ENCODE results near the gene NUCB2.

DNA sequence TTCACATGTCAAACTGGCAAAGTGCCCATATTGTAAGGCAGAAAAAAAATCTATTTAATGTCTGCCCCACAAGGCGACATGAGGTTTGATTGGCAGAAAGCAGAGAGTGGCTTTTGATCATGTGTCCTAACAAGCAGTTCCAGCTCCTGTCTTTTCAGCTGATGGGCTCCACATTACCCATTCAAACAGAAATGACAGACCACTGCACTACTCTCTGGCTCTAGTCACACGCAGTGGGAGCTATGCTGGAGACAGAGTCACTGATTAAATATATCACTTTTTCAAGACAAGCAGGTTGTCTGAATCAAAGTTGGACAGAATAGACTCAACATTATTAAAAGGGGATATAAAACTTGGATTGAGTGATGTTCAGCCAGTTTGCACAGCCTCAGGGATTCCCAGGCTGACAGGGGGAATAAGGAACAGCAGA, 58.9 kb downstream of the SOX6 start:
- PRO-cap, 3 experiments, result no peak in any of the 3 experiments
- RRBS, result no CpG with 5 or more reads among the region's 2 CpGs

DNA sequence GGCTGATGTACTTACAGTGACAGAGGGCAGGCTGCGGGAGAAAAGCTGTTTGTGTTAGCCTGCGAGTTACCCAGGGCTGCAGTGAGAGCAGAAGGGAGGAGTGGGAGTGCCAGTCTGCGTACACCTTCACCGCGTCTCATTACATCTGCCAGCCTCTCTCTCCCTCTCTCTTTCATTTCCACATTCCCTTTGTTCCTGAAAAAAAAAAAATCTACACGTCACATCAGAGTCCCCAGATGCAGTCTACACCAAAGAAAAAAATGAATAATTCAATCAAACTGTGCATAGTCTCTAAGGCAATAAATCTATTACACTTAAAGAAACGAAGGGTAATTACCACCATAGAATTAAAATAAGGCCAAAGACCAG, 126.4 kb upstream of the C11orf58 start:
- PRO-cap, 3 experiments, result no peak in any of the 3 experiments
- RRBS, result no CpG with 5 or more reads among the region's 7 CpGs

- PRO-cap, 3 experiments, result peak in 2 of 3 experiments; most common plus-strand start chr11:16810518 (in 1); most common minus-strand start chr11:16810385 (in 2)
- RRBS, result no CpG with 5 or more reads among the region's 4 CpGs
Observed at GRCh38 chr11:16810305-16810821, 71.9 kb downstream of the C11orf58 start.

DNA sequence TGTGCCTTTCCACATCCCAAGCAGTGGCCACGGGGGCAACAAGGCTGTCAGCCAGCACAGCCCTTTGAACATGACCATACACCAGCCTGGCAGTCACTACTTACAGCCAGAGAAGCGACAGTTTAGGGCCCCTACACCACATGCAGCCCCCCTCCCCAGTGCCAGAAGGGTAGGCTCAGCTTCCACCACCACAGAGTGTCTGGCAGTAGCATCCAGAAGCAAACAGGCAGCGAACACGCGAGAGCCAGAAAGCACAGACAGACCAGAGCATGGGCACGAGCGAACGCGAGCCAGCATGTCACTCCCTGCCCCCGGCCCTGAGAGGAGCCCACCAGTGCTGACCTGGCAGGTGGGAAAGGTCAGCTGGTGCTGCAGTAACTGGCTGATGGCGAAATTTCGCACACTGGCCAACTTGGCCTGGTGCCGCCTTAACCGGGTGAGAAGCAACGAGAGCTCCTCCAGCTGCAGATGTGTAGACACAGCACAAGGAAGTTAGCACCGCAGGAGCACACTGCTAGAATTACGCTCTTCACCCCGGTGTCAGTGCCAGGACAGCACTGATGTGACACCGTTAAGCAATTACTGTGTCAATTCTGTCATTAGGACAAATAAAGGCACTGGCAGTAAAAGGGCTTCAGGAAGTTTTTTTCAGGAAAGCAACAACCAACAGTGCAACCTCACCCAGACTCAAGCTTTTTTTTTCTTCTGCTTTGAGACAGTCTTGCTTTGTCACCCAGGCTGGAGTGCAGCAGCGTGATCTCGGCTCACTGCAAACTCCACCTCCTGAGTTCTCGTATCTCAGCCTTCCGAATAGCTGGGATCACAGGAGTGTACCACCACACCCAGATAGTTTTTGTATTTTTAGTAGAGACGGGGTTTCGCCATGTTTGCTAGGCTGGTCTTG, 76.6 kb downstream of the C11orf58 start:
- PRO-cap, 3 experiments, result no peak in any of the 3 experiments
- RRBS, result 30% methylated on average over 4 of the region's 25 CpGs

GRCh38 chr11:16825718-16826133, 87.3 kb downstream of the C11orf58 start:
- PRO-cap, 3 experiments, result no peak in any of the 3 experiments
- RRBS, result no CpG with 5 or more reads among the region's 8 CpGs

DNA sequence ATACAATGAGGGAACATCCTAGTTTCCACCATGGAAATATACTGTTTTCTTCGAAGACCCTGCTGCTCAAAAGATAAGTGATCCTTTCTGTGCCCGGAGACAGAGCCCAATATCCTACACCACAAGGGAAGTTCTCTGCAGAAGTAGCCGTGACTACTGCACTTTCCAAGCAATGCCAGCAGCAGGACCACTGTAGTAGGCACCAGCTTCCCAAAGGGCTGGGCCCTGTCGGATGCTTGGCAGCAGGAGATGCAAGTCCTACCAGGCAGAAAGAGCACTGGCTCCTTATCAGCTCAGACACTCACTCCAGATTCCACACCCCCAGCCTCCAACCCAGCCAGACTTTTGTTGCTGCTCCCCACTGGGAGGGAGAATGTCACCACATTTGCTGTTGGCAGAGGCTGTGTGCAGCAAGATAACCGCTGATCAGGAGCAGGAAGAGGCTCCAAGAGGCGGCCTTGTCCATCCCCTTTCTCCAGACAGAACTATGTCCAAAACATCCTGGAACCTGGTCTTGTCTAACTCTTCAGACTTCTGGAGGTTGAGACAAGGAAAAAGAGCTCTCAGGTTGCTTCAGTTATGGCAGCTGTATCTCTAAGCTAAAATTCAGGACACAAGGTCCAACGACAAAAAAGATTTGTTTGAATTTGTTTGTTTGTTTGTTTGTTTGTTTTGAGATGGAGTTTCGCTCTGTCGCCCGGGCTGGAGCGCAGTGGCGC, 118.8 kb downstream of the C11orf58 start:
- PRO-cap, 3 experiments, result no peak in any of the 3 experiments
- RRBS, result no CpG with 5 or more reads among the region's 12 CpGs

- PRO-cap, 3 experiments, result no peak in any of the 3 experiments
- RRBS, result 4% methylated on average over 12 of the region's 21 CpGs
Observed at GRCh38 chr11:16924502-16925109, 89.6 kb downstream of the PLEKHA7 start.

DNA sequence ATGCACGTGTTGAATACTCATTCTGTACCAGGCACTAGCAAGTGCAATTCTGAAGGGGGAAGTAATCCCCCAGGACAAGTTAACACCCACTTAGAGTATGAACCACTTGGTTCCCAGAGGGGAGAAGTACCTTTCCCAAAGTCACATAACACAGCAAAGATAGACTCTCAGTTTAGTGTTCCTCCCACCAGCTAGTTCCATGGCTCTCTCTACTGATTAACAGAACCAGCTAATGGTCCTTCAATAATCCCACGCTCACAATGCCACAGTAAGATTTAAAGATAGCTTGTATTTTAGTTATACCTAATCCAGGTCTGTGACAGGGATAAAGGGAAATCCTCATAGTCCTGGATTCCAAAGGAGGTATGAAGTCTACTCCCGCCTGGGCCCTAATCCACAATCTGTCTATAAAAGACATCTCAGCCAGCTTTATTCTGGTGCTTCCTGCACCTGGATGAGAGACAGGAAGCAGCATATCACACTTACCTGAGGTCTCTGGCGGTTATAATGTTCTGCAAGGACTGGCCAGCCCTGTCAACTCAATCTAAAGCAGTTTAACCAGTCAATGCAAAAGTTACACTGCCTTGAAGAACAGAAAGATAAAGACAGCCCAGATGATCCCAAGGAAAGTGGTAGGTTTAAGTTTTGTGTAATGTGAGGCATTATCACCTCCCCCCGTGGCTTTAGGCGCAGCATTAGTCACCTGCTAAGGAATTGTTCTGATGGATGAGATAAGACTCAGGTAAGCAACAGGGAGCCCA, 57.7 kb downstream of the PLEKHA7 start:
- PRO-cap, 3 experiments, result no peak in any of the 3 experiments
- RRBS, result no CpG with 5 or more reads among the region's 6 CpGs

GRCh38 chr11:16974787-16975325, 39.4 kb downstream of the PLEKHA7 start:
- PRO-cap, 3 experiments, result peak in 1 of 3 experiments; most common minus-strand start chr11:16975045 (in 1)
- RRBS, result no CpG with 5 or more reads among the region's 15 CpGs

- PRO-cap, 3 experiments, result peak in 3 of 3 experiments; most common plus-strand start chr11:16987440 (in 3)
- RRBS, result no CpG with 5 or more reads among the region's 8 CpGs
Observed at GRCh38 chr11:16986976-16988132, 26.9 kb downstream of the PLEKHA7 start.

- PRO-cap, 3 experiments, result no peak in any of the 3 experiments
- RRBS, result no CpG with 5 or more reads among the region's 10 CpGs
Observed at GRCh38 chr11:17076483-17077016, 917 bp downstream of the RPS13 start.

GRCh38 chr11:17276047-17277169, at the start of gene NUCB2:
NUCB2 (plus strand) TSS chr11:17276739.
- PRO-cap, 3 experiments, result peak in 3 of 3 experiments; most common plus-strand start chr11:17276739 (in 3); most common minus-strand start chr11:17276556 (in 3)
- RRBS, result 2% methylated on average over 43 of the region's 86 CpGs

DNA sequence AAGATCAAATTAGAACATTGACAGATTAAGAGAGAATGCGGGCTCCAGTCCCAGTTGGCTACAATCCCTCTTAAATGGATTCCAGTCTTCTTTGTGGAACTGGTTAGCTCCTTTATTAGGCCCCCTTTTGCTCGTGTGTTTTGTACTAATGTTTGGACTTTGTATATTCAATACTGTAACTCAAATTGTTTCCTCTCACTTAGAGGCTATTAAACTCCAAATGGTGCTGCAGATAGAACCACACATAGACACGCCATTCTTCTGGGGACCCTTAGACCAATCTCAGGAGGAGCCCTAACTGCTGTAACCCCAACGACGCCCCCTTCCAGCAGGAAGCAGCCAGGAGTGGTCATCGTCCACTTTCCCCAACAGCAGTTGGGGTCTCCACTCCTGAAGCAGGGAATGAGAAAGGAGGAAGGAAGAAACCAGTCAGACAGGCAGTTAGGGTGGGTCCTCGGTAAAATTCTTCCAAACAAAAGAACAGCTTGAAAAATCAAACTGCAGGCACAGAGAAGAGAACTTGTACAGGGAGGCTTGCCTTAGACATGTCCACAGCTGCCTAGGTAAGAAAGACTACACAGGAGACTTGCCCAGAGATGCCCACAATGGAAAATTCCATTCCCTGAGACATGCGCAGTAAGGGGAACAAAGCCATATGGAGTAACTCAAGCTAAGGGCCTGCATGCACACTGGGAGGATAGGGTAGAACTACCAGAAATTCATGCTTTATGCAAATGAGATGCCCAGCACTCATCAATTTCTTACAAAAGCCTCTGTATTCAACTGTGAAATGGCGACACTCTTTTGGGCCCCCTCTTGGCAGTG, 10.0 kb downstream of the KCNJ11 start:
- PRO-cap, 3 experiments, result no peak in any of the 3 experiments
- RRBS, result no CpG with 5 or more reads among the region's 9 CpGs

GRCh38 chr11:17412705-17413116, 24.3 kb upstream of the KCNJ11 start:
- PRO-cap, 3 experiments, result no peak in any of the 3 experiments
- RRBS, result no CpG with 5 or more reads among the region's 5 CpGs

GRCh38 chr11:17542138-17542606, 2.0 kb downstream of the USH1C start:
- PRO-cap, 3 experiments, result no peak in any of the 3 experiments
- RRBS, result no CpG with 5 or more reads among the region's 4 CpGs

DNA sequence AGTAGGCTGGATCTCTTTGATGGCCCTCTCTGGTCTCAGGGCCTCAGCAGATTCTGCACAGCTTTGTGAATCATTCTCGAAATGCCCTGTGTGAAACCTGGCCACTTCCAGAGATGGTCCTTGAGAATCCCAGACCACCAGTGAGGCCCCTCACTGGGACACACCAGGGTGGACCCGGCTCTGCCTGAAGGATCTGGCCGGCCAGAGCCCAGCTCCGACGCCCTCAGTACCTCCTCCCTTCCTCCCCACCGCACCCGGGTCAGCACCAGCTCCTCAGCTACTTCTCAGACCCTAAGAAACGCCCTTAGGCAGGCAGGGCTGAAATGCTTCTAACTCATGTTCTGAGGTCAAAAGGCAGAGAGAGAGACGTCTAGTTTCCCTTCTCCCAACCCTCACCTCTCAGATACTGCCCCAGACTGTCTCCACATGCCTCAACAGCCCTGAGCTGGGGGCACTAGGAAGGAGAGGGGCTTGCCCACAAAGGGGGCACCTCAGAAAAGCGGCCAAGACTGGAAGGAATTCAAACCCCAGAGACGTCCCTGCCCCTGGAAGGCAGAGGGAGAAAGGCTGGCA, 657 bp downstream of the USH1C start:
- PRO-cap, 3 experiments, result no peak in any of the 3 experiments
- RRBS, result 71% methylated on average over 2 of the region's 11 CpGs

- PRO-cap, 3 experiments, result no peak in any of the 3 experiments
- RRBS, result 3% methylated on average over 59 of the region's 73 CpGs
Observed at GRCh38 chr11:17735017-17735855, 655 bp downstream of the KCNC1 start.

DNA sequence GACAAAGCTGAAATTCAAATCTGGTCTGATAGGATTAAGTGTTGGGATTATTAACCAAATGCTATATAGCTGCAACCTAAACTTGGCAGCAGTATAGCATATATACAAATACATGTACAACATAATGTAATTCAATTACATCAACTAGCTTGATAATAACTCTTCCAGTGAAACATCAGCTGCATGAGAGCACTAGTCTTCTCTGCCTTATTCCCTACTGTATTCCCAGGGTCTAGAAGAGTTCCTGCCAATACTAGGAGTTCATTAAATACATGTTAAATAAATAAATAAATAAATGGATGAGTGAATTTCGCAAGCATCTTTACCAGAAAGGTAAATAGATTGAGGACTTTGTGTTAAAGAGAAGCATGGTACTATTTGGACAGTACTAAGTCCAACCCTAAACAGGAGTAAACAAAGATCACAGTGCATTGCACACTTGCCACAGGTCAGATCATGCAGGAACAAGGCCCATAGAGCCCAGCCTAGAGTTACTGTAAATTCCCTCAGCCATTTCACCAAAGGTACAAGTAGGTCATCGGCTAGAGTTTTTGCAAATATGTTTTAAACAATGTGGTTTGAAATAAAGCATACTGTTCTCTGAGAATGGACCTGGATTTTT, 12.7 kb downstream of the SAA4 start:
- PRO-cap, 3 experiments, result no peak in any of the 3 experiments
- RRBS, result no CpG with 5 or more reads among the region's 2 CpGs

- PRO-cap, 3 experiments, result no peak in any of the 3 experiments
- RRBS, result no CpG with 5 or more reads among the region's 17 CpGs
Observed at GRCh38 chr11:18393534-18393814, 889 bp upstream of the LDHA start.

DNA sequence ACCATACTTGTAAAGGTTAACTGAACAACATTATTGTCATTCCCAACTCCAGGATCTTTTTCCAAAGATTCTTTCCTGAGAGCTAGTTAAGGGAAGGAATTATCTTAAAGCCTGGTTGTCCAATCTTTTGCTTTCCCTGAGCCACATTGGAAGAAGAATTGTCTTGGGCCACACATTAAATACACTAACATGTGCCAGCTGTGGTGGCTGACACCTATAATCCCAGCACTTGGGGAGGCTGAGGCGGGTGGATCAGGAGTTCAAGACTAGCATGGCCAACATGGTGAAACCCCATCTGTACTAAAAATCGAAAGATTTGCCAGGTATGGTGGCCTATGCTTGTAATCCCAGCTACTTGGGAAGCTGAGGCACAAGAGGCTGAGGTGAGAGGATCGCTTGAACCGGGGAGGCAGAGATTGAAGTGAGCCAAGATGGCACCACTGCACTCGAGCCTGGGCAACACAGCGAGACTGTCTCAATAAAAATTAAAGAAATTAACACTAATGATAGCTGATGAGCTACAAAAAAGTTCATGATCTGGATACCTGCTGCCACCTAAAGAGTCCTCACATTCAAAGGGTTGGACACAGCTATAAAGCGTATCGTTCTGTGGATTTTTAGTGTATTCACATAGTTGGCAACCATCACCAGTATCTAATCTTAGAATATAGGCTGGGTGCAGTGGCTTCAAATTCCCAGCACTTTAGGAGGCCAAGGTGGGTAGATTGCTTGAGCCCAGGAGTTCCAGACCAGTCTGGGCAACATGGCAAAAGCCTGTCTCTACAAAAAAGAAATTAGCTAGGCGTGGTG, 3.5 kb upstream of the LDHC start:
- PRO-cap, 3 experiments, result peak in 1 of 3 experiments; most common plus-strand start position 529 of the sequence (in 1)
- RRBS, result no CpG with 5 or more reads among the region's 9 CpGs

Measured in breast (tissue), 4 donors.